Occipital lobe (tissue), 2 donors: Measurements from ENCODE around the genes MYH6, IRF9 and TM9SF1.

DNA sequence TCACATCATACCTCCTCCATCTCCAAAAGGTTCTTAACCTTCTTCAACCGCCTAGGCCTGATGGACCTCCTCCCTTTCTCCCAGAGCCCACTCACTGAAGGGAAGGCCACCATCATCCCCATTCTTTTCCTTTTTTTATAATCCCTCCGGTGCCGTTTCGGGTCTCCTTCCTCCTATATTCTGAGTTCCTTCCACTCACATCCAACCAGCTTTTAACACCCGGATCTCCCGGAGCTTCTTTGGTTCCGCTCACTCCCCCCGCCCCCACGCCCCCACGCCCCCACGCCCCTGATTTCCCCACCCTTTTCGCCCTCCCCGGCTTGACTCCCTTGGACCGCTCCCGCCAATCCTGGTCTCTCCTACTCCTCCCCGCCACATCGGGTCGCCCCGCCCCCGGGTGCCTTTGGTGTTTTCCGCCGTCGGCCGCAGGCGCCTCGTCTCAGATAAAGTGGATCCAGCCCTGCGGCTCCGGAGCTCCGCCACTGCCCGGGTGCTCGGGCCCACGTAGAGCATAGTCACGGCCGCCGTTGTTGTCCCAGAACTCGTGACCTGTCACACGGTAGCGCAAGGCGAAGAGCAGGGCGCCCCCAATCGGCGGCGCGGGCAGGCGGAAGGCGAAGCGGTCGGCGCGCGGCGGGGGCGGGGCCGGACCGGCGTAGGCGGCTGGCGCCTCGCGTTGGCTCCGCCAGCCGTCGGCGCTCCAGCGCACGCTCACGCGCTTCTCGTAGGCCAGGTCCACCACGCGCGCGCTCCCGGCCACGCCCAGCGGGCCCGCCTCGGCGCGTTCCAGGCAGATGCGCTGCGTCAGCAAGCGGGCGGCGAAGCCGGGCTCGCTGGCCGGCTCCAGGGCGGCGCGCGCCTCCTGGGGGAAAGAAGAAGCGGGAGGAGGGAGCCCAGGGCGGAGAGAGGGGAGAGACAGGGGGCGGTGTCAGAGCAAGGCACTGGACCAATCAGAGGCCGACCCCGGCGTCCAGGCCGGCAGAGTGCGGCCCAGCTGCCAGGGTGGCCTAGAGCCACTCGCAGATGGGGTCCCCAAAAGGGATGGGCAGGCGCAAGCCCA is 1.3 kb downstream of the PPP1R3E start:
- RAMPAGE, long total RNA = no peak

DNA sequence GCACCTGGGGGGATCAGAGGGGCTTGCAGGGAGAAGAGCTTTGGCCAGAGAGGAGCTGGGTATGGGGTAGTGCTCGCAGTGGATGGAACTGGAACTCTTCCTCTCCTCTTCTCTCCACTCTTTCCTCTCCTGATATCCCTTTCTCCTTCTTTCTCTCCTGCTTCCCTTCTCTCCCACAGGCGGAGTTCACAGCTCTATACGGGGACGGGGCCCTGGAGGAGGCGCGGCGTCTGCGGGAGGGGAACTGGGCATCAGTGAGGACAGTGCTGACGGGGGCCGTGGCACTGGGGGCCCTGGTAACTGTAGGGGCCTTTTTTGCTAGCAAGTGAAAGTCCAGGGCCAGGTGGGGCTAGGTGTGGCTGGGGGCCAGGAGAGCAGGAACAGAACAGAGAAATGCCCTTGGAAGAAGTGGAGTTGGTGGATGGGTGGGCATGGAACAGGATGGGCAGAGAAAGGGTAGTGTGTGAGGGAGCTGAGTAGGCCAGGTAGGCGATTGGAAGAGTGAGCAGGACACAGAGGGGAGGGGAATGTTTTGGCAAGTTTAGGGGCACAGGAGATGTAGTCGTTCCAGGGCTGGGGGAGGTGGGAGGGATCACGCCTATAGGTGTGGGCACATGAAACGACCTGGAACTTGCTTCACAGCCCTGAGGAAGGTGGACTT is 2.1 kb downstream of the BCL2L2 start:
- RAMPAGE, long total RNA = no peak

GRCh38 chr14:23322829-23323722 is 1.8 kb downstream of the PABPN1 start:
- RAMPAGE, long total RNA = no peak

- RAMPAGE, long total RNA = no peak
These were observed 9.1 kb downstream of the CMTM5 start for GRCh38 chr14:23385804-23386427.

DNA sequence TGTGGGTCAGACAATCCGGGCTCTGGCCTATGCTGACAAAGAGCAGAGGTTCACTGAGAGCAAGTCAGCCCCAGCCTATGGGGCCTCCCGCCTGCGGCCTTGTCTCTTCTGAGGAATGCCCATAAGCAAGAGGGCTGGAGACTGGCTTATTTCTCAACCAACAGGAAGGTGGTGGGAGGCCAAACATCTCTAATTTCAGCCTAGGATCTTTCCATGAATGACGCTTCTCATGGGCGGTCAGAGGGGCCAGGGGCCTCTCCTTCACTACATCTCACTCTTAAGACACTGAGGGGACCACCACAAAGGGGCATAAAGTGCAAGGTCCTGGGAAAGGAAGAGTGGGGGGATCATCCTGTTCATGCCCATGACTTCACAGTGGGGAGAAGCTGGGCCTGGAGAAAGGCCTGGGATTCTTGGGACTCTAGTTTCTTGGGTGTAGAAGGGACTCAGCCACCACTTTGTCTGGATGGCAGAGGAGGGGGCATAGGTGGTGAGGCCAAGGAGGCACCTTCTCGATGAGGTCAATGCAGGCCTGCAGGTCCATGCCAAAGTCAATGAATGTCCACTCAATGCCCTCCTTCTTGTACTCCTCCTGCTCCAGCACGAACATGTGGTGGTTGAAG is 8.2 kb downstream of the MYH6 start:
- RAMPAGE, long total RNA = no peak

DNA sequence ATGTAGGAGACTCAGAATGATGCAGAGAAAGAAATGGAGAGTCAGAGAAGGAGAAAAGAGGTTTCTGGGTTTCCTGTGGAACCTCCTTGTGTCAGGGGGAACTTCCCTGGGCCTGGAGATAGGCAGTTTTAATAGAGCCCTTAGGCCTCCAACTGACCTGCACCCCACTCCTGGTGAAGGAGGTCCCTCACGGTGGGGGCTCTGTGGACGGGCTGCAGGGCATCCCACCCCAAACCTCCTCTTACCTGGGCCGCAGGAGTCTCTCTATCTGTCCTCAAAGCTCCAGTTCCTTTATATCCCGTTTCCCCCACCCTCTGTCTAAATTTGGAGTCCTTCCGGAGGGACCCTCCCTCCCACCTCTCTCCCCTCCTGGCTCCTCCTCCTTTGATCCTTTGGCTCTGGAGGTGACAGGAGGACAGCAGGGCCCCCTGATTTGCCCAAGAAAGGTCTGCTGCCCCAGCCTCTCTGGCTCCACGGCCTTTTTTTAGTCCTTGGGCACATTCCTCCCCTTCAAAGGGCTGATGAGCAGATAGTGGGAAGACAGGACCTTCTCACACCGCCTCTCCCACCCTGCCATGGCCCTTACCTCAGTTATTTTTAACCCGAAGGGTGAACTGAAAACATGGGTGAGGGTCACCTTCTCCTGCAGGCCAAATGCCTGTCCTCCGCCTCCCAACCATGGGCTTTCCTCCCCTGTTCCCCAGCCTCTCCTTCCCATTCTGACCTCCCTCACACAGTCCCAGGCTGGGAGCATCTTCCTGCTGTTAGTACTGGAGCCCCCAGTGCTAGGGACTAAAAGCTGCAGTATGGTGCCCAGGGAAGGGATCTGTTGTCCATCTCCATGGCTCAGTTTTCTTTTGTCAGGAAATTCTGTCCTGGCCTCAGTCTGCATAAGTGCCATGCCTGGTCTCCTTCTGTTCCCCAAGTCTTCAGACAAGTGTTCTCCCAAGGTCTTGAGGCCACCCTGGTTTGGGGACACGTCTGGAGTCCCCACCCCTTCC is at the start of gene MYH6:
Gene MYH6 (minus strand): TSS at position 266 of the 1,001 bp plus-strand sequence.
- RAMPAGE, long total RNA = no peak

DNA sequence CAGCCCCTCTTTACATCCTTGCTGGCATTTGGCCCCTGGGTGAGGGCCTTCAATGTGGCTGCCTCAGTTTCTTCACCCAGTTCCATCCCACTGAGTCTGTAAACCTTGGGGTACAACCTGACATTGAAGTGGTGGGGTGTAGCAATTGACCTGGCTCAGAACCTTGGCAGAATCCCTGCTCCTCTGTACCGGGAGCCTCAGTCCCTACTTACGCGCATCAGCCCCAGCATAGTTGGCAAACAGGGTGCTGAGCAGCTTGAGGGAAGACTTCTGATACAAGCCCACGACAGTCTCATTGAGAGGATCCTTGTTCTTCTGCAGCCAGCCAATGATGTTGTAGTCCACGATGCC is 8.1 kb downstream of the MYH7 start:
- RAMPAGE, long total RNA = no peak

DNA sequence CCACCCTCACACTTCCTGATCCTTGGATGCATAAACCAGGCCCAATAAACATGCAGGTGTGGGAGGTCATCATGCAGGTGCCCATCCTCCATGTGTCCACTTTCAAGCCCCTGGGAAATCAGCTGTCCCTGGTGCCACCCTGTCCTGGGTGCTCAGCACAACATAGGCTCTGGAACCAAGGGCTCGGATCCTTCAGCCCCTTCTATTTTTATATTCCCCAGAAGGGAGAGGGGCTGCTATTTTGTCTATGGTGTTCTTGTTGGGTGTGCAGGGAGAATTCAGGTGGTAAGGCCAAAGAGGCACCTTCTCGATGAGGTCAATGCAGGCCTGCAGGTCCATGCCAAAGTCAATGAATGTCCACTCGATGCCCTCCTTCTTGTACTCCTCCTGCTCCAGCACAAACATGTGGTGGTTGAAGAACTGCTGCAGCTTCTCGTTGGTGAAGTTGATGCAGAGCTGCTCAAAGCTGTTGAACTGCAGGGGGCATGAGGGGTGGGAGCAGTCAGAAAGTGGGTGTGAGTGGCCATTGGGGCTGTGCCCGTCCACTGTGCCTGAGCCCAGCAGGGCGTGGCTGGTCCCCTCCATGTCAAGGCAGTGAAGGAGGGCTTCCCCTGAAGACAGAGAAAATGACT is 7.1 kb downstream of the MYH7 start:
- RAMPAGE, long total RNA = no peak

GRCh38 chr14:23429635-23430197 is 5.7 kb downstream of the MYH7 start:
- RAMPAGE, long total RNA = no peak

DNA sequence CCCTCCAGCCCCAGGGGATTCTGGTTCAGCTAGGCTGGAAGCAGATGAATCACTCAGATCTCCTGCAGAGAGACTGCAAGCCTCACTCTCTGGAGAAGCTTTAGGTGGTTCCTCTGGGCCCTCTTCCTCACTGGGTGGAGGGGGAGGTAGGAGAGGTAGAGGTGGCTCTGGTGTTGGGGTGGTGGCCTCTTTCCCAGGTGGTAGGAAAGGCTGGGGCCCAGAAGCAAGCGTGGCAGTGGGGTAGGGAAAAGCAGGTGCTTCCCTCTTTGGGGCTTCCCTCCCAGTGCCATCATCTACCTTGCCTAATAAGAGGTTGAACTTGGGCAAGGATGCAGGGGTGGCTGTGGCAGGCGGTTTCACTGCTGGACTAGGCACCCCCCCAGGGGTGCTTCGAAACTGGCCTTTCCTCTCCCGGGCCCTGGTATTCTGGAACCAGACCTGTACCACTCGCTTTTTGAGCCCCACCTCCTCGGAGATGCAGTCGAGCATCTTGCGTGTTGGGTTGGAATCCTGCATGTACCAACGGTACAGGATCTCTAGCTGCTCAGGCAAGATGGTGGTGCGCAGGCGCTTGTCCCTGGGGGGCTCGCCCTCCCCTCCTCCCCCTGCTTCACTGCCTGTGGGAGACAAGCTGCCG is 27.6 kb downstream of the ZFHX2 start:
- RAMPAGE, long total RNA = no peak

GRCh38 chr14:23588904-23589596 is 10.5 kb upstream of the JPH4 start:
- RAMPAGE, long total RNA = no peak

- RAMPAGE, long total RNA = no peak
These were observed 22.2 kb upstream of the DHRS2 start for GRCh38 chr14:23613944-23614440.

GRCh38 chr14:23695015-23696178 is 59.2 kb downstream of the DHRS2 start:
- RAMPAGE, long total RNA = no peak

DNA sequence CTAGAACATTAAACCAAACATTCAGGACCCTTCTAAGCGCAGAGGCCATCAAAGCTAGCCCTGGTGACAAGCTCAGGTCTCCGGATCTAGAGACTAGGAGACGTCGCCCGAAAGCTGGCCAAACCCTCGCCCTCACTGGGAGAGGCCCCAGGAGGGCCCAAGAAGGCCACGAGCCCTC is 1.0 kb upstream of the DCAF11 start:
- RAMPAGE, long total RNA = no peak

DNA sequence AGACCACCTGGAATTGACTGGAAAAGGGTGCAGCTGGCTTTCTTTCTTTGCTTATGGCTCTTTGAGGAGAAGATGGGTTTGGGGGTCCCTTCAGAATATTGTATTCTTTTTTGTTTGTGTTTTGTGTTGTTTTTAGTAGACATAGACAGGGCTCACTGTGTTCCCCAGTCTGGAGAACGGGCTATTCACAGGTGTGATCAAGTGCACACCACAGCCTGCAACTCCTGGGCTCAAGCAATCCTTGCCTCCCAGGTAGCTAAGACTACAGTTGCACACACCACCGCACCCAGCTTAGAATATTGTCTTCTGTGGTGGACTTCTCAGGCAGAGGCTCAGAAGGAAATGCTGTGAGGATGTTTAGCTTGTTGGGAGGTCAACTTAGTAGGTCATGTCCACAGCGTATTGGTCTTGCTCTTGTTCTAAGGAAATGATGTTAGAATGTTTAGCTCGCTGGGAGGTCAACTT is 1.5 kb upstream of the NRL start:
- RAMPAGE, long total RNA = no peak

GRCh38 chr14:24130867-24131739 is 644 bp downstream of the FITM1 start:
- RAMPAGE, long total RNA = no peak

- RAMPAGE, long total RNA = no peak
These were observed at the start of gene IRF9 for GRCh38 chr14:24160735-24161885. TSS of gene IRF9 (plus strand) at chr14:24161265.

GRCh38 chr14:24195159-24196143 is at the start of gene TM9SF1:
TSS of gene TM9SF1 (minus strand) at chr14:24195441.
- RAMPAGE, long total RNA = no peak

- RAMPAGE, long total RNA = no peak
These were observed 842 bp upstream of the TM9SF1 start for GRCh38 chr14:24196144-24196422.

DNA sequence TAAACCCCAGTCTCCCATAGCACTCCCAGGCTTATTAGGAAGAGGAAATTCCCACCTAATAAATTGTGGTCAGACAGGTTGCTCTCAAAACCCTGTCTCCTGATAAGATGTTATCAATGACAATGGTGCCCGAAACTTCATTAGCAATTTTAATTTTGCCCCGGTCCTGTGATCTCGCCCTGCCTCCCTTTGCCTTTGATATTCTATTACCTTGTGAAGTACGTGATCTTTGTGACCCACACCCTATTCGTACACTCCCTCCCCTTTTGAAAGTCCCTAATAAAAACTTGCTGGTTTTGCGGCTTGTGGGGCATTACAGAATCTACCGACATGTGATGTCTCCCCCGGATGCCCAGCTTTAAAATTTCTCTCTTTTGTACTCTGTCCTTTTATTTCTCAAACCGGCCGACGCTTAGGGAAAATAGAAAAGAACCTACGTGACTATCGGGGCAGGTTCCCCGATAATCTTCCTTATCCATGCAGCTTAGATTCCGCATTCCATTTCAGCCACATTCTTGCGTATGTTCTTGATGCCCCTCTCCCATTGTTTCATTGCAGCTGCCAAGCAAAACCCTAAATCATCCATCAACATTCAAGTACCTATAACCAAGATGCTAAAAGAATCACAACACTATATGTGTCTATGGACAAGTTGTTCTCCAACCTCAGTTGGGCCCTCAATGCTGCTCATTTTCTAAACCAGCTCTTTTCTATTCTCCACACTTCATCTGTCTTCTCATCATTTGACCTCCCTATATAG is 2.7 kb upstream of the TSSK4 start:
- RAMPAGE, long total RNA = no peak